Temporal lobe (tissue), 2 donors: ENCODE measurements around a stretch of chr6.

DNA sequence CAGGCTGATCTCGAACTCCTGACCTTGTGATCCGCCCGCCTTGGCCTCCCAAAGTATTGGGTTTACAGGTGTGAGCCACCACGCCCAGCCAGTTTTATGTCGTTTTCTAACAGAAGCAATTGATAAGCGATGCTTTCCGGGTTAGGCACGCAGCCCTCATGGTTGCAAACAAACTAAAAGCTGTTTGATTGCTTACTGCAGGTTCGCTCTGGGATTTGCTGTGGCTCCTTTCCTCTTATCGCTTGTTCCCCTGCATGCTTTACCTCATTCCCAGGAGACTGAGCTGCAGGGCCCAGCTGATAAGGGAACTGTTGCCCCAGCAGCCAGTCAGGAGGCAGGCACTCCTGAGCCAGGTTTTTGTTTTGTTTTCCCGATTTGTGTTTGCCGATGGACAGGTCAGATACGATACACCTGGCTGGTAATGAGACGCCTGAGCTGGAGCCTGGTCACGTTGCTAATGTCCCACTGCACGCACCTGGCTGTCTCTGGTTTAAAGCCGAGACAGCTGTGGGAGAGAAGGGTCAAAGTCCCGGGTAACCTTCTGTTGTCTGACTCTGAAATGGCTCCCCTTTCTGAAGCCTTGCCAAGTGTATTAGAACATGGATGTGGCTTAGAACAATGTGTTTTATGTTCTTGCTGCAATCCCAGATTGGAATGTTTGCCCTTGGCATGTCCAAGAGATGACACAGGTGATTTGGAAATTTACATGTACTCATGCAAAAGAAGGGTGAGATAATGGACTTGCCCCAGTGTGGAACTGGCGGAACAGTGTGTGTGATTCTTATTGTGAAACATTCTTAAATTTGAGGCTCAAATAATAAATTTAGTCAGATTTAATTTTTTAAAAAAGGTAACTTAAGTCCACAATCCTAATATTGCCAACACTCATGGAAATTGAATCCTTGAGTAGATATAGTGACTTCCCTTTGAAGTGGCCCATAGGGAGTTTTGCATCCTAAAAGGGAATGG lies 20.0 kb downstream of the DSP start:
- RAMPAGE, long total RNA, result no peak

DNA sequence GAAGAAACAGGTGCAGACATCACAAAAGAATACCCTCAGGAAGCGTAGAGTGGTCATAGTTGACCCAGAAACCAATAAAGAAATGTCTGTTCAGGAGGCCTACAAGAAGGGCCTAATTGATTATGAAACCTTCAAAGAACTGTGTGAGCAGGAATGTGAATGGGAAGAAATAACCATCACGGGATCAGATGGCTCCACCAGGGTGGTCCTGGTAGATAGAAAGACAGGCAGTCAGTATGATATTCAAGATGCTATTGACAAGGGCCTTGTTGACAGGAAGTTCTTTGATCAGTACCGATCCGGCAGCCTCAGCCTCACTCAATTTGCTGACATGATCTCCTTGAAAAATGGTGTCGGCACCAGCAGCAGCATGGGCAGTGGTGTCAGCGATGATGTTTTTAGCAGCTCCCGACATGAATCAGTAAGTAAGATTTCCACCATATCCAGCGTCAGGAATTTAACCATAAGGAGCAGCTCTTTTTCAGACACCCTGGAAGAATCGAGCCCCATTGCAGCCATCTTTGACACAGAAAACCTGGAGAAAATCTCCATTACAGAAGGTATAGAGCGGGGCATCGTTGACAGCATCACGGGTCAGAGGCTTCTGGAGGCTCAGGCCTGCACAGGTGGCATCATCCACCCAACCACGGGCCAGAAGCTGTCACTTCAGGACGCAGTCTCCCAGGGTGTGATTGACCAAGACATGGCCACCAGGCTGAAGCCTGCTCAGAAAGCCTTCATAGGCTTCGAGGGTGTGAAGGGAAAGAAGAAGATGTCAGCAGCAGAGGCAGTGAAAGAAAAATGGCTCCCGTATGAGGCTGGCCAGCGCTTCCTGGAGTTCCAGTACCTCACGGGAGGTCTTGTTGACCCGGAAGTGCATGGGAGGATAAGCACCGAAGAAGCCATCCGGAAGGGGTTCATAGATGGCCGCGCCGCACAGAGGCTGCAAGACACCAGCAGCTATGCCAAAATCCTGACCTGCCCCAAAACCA lies 5.1 kb upstream of the SNRNP48 start:
- RAMPAGE, long total RNA, result no peak

DNA sequence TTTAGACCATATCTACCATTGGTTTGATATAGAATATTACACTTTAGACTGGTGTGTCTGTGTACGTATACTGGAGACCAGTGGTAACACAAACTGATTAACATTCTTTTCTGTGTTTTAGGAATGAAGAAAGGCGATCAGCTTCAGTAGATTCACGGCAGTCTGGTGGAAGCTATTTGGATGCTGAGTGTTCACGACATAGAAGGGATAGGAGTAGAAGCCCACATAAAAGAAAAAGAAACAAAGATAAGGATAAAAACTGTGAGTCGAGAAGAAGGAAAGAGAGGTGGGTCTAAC lies 15.9 kb downstream of the SNRNP48 start:
- RAMPAGE, long total RNA, result no peak

- RAMPAGE, long total RNA, result no peak
Observed at GRCh38 chr6:7881220-7882211, 29.1 kb downstream of the TXNDC5 start.

DNA sequence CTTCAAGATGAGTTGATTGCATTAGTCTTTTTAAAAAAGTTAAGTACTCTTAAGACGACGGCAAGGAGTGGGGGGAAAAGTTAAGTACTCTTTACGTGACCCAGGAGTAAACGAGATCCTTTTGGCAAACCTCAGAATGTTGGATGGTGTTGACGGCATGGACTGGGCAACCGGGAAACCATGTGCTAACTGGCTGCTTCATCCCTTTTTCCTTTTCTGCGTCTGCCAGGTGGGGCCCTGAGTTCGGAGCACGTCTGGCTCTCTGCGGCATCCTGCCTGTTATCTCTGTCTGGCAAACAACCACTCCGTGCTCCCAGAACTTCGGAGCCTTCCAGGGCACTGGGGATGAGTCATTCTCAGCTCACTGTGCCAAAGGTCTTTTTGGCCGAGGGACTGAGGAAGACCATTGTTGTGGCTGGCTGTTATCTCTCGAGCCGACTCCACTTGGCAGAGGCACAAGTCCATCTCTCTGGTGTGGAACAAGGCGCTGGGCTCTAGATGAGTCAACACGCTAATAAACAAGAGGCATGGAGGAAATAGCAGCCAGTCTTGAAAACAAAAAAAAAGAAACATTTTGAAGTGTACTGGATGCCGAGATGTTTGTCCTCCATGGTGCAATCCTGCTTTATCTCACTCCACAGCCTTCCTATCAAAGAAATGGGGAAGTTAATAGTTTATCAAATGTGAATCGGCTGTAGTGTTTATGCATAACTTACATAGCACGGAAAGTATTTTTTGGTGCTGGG lies 64.5 kb upstream of the TXNDC5 start:
- RAMPAGE, long total RNA, result no peak

DNA sequence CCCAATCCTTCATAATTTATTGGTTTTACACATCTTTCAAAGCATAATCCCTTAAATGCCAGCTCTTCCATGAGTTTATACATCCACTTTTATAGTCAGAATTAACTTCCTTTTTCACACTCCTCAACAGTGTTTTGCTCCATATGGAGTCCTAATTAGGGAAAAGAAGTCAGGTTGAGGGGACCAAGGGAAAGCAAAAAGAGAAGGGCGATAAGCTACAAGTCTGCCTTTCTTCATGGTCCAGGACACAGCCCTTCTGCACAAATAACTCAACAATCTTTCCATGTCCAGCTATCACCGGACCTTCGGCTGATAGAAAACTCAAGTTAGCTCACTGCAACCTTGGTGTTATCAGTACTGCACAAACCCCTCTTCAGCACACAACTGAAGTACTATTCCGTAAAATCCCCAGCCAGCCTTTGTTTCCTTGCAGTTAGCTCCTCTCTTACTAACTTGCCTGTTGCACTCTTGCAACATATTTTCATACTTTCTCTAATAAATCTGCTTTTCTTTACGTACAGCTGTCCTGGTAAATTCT lies 2.0 kb downstream of the EEF1E1 start:
- RAMPAGE, long total RNA, result no peak

DNA sequence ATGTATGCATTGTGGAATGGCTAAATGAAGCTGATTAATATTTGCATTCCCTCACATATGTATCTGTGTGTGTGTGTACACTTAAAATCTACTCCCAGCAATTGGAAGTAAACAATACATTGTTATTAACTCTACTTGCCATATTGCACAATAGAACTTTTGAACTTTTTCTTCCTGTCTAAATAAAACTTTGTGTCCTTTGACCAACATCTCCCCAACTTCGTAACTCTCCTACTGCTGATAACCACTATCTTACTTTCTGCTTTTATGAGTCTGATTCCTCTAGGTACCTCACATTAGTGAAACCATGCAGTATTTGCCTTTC lies 220.7 kb upstream of the SLC35B3 start:
- RAMPAGE, long total RNA, result no peak

DNA sequence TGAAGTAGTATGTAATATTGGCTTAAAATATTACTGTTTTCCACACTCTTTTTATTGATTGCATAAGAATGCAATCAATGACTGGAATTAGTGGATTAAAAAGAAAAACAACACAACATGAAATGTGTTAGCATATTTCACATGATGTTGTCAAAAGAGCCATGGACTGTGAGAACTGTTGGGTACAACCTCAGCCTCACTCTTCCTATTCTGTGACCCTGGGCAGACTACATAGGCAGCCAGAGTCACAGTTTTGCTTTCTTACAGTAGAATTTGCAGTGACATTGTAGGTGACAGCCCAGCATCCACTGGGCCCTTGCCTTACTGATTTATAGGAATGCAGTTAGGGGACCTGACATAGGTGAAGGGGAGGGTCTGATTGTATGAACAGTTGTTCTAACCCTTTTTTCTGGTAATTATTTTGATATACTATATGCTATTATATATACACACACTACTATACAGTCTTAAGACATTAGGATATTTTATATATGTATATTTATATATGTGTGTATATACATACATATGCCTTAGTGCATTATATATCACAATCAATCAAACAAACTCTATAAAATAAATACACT lies 471.4 kb upstream of the SLC35B3 start:
- RAMPAGE, long total RNA, result no peak

DNA sequence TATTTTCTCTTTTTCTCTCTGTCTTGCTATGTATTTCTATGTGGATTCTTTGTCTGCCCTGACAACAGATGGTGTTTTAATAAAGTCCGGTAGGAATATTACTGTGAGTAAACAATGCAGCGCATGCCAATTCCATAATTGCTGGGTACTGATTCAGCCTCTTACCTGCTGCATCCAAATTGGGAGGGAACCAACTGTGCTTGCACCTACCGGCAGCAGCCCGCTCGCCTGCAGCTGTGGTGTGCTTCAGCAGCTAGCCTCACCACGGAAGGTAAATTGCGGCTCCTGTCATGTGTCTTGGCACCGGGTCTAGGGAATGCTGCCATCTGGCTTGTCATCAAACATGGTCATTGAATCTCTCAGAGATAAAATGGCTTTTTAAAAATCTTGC lies 704.8 kb upstream of the SLC35B3 start:
- RAMPAGE, long total RNA, result no peak

- RAMPAGE, long total RNA, result no peak
Observed at GRCh38 chr6:10382921-10383970, 31.6 kb downstream of the TFAP2A start.

- RAMPAGE, long total RNA, result no peak
Observed at GRCh38 chr6:10397585-10398485, 17.0 kb downstream of the TFAP2A start.

DNA sequence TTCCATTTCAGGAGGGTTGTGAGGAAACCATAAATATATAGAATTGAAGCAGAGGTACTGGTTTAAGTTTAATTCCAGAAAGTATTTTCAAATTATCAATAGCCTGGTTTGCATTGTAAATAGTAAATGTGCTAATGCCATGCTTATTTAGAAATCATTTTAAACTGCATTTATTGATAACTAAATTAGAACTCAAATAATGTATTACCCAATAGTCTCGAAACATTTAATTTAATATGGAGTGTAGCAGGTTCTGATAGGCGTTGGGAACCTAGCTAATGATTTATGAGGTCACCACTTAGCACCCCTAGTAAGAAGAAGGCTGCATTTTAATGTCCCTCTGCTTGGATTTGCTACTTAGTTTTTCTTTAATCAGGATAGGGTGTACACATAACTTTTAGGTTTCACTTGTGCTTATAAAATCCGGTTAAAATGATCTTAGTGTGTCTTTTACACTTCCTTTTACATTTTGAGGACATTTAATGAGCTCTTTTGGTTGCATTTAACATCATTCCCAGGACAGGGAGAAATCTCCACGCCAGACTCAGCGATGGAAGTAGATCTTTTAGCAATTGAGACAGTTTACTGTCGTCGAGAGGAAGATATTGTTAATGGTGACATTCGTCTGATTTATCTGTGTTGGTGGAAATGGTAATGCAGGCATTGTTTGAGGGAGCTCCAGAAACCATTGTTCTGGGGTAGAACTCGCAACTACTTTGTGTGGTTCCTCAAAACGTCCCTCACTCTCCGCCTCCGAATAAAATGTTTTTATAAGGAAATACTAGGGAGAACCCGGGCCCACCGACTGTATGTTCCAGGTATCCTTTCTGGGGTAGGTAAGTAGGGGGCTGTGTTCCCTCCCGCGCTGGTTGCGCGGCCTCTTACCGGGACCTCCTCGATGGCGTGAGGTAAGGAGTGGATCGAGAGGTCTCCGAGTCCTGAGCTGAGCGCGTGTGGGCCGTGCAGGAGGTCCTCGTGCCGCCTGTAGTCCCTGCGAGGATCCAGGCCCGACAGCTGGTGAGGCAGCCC lies 5.5 kb downstream of the TFAP2A start:
- RAMPAGE, long total RNA, result no peak

DNA sequence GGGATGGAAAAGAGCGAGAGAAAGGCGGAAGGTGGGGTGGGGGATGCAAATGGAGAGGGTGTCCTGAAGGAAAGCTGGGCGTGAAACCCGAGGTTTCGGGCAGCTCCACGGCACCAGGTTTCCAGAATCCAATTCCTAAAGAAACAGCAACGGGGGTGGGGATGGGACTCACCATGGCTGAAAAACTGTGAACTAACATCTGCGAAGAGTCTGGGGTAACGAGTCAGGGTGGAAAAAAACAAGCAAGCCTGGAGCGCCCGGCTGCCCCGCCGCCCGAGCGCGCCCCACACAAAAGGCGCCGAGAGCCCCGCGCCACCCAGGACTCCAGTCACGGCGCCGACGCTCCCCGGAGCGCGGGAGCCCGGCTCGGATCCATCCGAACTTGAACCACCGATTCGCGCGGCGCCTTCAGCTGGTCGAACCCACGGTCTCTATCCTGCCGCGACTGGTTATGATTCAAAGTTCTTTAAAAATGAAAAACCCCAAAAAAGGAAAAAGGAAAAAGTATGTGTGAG lies 3.4 kb downstream of the TFAP2A start:
- RAMPAGE, long total RNA, result no peak

DNA sequence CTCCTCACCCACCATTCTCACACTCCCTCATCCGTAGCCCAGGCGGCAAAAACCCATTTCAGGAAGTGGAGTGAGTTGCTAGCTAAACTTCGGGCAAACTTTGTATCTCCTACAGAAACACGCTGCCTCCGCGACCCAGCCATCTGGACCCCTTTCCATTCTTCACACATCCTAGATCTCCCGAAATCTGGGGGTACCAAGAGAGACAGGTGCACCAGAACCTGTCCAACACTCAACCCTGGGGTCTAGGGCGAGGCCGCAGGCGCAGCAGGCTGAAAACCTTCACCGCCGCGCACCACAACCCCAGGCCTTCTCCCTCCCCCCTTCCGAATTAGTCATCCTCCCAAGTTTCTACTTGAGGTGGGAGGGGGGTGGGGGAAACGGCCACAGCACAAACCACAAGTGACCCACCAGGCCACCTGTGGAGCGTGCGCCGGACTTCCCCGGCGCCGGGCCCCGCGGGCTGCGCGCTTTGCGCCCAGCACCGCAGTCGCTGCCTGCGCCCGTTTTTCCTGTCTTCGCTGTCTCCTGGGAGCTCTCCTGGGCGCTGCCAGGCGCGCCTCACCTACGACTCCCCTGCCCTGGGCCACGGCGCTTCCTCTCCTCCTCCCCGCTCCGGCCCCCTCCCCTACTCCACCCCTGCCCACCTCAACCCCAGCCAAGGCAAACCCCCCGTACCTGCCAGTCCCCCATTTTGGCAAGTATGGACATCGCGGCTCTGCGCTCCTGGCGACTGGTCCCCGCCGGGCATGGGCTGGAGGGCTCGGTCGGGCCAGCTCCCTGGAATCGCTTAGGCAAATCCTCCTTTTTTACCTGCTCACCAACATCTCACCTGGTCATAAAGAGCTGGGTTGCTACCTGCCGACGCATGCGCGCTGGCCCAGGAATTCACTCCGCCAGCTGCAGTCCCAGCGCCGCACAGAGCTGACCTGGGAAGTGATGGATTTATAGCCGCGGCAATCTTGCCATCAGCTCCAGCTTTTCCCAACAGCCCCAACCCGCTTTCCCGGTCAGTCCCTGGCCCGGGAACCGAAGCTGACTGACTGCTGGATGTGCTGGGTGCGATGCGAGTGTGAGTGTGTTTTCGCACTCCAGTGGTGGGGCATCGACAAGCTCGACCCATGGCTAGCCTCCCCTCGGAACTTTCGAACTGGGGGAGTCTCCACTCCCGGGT lies 4.3 kb upstream of the TFAP2A start:
- RAMPAGE, long total RNA, result no peak

GRCh38 chr6:10420461-10420923 lies 5.6 kb upstream of the TFAP2A start:
- RAMPAGE, long total RNA, result no peak

DNA sequence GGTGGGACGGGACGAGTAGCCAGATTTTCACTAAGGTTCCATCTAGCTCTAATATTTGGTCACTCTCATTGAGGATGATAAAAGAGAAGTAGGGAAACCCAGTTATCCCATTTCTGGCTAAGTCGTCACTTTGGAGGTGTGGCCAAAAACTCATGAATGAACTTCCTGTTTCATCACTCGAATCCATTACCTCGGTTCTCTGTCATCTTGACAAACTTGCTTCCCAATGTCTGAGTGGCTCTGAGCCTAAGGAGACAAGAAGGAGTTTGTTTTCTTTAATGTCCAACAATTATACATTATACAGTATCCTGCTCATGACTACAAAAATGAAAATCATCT lies 15.2 kb upstream of the TFAP2A start:
- RAMPAGE, long total RNA, result no peak

DNA sequence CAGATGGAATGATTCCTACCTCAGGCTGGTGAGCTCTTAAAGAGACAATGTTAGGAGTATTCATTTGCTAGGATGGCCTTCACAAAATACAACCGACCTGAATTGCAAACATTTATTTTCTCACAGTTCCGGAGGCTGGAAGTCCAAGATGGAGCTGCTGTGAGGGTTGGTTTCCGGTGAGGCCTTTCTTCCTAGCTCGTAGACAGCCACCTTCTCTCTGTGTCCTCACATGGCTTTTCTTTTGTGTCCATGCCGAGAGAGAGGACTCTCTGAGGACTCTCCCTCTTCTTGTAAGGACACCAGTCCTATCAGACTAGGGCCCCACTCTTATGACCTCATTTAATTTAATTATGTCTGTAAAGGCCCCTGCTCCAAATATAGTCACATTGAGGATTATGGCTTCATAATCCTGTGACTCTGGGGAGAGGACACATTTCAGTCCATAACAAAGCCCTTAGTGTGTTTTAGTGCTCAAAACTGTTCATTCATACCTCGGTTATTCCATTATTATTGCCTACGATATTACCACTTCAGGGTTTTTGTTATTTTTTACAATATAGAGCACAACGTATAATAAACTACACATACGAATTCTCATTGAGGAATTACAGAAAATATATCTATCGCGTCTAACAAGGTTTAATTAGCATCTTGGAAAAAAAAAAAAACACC lies 19.8 kb upstream of the TFAP2A start:
- RAMPAGE, long total RNA, result no peak

DNA sequence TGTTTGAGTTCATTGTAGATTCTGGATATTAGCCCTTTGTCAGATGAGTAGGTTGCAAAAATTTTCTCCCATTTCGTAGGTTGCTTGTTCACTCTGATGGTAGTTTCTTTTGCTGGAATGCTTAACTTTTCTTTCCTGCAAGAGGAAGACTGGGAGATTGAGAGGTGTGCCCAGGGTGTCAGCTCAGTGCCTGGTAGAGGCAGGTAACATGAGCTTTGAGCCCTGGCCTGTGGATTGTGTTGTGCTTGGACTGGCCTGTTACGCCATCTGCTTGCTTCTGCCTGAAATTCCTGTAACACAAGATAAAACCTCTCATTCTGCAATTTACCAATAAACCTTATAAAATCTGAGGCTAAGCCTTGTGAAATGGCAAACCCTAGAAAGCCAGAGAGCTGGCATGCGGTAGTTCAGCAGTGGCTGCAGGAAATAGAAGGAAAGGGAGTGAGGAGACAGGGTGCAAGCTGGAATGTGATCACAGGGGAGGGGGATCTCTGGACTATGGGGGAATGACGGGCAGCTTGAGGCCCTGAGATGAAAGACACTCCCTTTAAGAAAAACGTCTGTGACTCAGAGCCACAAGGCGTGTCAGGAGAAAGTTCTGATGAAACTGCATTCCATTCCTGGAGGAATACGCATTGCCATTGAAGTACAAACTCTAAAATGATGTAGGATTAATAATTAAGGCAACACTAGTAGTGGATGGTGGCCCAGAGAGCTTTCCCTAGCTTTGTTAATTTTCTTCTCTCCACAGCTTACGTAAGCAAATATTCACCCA lies 26.2 kb upstream of the TFAP2A start:
- RAMPAGE, long total RNA, result no peak

- RAMPAGE, long total RNA, result no peak
Observed at GRCh38 chr6:10481827-10482079, 39.4 kb upstream of the GCNT2 start.

DNA sequence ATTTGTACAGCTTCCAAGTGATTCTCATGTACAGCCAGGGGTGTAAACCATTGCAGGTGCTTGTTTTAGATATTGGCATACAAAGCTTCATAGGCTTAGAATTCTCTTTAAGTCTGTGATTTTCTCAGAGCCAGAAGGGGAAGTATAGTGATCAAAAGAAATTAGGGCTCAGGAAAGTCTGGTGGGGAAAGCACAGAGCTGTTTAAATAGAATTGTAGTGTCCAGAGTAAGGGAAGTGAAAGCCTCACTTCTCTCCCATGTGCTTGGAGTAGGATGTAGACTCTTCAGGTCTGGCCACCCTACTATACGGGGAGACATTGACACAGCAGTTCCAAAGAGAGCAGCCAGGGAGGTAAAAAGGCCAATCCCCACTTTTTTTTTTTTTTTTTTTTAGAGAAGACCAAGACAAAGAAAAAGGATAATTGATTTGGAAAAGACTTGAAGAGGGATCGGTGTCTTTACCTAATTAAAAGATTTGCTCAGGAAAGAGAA lies 10.4 kb downstream of the GCNT2 start:
- RAMPAGE, long total RNA, result no peak